Frontal cortex (tissue), 2 donors: Measurements from ENCODE around the gene DOC2B.

DNA sequence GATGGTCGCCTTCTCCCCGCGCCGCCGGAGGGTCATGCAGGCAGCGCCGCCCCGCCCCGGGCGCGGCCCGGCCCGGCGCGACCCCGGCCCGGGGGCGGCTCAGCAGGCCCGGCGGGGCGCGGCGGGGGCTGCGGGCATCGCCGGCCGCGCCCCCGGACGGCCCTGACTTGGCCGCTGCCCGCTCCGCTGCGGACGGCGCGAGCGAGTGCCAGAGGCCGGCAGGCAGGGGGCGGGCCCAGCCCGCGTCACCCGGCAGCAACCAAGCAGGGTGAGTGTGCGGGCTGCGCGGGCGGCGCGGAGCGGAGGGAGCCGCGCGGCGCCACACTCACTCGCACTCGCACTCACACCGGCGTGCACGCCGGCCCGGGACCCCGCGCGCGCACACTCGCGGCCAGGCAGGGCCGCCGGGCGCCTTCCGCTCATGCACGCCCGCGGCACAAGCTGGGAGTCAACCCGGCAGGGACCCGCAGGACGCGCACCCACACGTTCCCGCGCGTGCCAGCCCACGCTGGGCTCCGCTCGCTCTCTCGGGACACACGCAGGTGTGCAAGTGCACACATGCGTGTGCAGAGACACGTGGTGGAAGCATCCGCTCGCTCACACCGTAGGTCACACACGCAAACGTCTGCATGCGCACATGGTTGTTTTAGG lies at the start of gene DOC2B:
TSS of gene DOC2B (minus strand) at position 207 of the 651 bp plus-strand sequence.
- RAMPAGE, long total RNA = no peak

DNA sequence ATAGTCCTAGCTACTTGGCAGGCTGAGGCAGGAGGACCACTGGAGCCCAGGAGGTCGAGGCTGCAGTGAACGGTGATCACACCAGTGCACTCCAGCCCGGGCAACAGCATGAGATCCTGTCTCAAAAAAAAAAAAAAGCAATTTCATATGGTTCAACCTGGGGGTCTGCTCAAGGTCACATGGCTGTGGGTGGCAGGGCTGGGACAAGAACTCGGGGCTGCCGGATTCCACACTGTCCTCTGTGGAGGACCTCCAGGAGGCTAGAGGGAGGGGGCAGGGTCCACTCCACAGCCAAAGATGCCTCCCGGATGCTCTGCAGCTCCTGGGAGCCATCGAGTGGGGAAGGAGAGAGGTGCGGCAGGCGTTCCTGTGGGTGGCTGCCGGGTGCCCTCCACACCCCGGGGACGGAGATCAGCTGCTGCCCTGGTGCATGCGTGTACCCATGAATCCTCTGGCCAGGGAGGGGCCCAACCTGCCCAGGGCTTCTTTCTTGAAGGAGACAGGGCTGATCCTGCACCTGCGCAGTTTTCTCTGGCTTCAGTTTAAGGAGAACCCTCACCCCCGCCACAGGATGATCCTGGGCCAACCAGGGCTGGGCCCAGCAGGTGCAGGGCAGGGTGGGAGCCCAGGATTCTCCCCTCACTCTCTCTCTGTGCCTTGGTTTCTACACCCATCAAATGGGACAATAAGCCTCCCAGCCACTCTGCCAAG lies 33.4 kb upstream of the DOC2B start:
- RAMPAGE, long total RNA = no peak

DNA sequence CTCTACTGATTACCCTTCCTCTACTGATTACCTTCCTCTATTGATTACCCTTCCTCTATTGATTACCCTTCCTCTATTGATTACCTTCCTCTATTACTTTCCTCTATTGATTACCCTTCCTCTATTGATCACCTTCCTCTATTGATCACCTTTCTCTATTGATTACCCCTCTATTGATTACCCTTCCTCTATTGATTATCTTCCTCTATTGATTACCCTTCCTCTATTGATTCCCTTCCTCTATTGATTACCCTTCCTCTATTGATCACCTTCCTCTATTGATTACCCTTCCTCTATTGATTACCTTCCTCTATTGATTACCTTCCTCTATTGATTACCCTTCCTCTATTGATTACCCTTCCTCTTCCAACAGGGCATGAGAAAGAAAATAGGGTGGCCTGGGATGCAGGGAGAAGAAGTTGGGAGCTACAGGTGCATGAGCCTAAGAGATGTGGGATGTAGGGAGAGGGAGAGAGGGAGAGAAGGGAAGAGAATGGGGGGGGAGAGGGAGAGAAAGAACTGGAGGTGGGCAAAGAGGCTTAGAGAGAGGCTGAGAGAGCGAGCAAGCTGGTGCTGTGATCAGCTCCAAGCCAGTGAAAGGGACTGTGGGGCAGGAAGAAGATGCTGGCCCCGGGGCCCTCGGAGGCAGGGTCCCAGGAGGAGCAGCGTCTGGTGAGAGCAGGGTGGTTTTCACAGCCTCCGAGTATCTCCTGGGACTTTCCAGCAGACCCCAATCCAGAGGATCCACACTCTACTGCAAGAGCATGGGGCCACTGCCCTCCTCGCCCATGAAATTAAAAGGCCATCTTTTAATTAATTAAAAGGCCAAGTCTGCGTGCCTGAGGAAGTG lies 62.7 kb upstream of the DOC2B start:
- RAMPAGE, long total RNA = no peak

DNA sequence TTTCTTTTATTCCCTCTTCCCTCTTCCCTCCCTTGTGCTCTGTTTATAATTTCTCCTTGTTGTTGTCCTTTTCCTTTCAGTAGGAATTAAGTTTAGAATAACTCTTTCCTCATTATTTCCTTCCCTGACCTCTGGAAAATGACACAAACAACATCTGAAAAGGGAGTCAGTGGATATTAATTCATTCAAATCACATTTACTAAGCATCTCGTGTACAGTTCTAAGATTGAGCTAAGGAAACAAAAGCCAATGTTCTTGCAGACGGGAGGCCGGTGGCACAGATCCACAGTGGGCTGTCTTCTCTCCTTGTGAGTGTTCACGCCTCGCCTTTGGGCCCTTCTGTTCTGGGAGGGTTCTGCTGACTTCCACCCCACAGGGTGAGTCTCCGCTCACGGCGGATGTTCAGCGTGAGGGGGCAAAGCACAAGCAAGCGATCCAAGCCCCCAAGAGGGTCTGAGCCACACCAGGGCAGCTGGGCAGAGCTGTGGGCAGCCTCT lies 84.1 kb upstream of the DOC2B start:
- RAMPAGE, long total RNA = no peak

GRCh38 chr17:266704-267182 lies 85.3 kb upstream of the DOC2B start:
- RAMPAGE, long total RNA = no peak

GRCh38 chr17:305076-306072 lies 47.2 kb downstream of the RPH3AL start:
- RAMPAGE, long total RNA = no peak

DNA sequence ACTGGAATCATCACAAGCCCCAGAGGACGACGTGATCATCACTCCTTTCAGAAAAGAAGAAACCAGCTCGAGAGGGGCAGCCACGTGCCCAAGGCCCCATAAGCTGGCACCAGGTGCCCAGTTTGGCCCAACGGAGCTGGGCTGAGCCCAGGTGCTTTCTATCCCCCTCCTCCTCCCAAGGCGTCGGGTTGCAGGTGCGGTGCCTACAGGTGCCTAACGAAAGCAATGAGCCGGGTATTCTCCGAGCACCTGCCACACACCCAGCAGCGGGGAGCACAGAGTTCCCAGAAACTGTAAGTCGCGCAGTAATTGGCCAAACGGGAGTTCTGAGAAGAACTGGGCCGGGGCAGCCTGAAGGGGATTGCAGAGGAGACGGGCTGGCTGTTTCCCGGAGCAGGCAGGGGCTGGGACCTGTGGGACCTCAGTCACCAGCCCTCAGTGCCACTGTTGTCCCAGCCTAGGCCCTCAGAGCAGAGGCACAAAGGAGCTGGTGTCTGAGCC lies 13.0 kb downstream of the RPH3AL start:
- RAMPAGE, long total RNA = no peak

GRCh38 chr17:413891-414729 lies 4.0 kb downstream of the C17orf97 start:
- RAMPAGE, long total RNA = no peak

DNA sequence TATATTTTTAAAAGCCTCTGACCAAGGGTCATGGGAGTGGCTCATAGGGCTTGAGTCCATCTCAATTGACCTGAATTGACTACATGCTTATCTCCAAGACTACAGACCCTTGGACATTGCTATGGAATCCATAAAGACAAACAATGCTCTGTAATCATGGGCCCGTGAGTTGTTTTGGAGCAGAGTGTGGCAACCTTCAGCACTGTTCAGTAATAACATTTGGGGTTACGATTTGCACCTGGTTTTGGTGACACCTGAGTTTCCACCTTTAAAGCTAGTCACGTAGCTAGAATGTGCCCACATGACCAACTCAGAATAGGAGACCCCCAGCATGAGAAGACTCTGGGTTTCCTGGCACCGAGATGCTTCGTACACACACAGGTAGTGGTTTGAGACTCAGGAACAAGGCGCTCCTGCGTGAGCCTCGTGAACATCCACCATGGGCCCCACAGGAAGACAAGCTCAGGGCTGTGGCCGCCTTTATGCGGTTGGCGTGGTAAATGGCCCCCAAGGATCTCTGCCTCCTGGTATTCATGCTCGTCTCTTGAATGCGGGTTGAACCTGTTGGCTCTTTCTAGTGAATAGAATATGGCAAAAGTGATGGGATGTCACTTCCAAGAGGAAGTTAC lies 9.1 kb downstream of the C17orf97 start:
- RAMPAGE, long total RNA = no peak

DNA sequence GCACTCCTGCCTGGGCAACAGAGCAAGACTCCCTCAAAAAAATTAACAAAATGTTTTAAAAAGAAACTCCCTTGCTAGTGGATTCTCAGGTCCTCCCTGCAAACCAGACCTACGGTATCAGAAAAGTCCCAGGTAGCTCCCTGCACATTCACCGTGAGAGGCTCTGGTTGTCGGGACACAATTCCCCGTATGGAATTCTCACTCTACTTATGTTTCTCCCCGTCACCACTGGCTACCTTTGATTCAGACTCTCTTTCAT lies 13.0 kb downstream of the C17orf97 start:
- RAMPAGE, long total RNA = no peak

DNA sequence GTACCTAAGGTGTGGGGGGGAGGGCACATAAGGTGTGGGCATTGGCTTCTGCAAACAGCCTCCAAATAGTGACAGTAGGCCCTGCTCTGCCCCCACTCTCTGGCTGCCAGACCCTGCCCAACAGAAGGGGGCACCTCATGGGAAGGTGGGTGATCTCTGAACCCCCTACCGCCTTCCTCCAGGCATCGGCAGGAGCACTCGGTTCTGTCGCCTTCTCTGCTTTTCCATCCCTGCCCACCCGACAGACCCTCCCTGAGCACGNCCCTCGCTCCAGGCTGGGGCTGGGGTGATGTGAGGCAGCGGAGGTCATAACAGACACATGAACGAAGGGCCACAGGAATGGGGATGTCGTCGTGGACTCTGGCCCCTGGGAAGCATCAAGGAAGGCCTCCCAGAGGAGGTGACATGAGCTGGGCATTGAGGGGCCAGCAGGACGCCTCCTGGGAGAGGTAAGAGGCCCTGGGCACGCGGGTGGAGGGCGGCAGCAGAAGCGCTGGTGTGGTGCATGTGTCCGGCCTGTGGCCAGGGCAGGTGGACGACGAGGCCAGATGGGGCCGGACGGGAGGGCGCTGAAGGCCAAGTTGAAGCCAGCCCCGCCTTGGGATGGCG lies 79.1 kb downstream of the C17orf97 start:
- RAMPAGE, long total RNA = no peak

GRCh38 chr17:512633-513274 lies 102.6 kb downstream of the C17orf97 start:
- RAMPAGE, long total RNA = no peak

- RAMPAGE, long total RNA = no peak
Observed at GRCh38 chr17:535157-535868, 125.2 kb downstream of the C17orf97 start.

- RAMPAGE, long total RNA = no peak
Observed at GRCh38 chr17:560350-560653, 150.2 kb downstream of the C17orf97 start.

DNA sequence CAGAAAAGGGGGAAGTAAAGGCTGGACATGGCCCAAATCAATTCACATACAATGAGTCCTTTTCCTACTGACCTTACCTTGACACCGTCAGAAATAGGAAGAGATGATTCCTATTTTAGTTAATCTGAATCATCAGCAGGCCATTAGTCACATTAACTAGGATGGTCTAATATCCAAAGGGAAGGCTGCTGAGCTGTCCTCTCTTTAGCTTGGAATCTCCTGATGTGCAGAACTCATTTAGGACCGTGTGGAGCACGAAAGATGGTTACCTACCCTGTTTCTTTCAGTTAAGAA lies 150.5 kb downstream of the C17orf97 start:
- RAMPAGE, long total RNA = no peak

- RAMPAGE, long total RNA = no peak
Observed at GRCh38 chr17:615151-615726, 99.4 kb downstream of the VPS53 start.

DNA sequence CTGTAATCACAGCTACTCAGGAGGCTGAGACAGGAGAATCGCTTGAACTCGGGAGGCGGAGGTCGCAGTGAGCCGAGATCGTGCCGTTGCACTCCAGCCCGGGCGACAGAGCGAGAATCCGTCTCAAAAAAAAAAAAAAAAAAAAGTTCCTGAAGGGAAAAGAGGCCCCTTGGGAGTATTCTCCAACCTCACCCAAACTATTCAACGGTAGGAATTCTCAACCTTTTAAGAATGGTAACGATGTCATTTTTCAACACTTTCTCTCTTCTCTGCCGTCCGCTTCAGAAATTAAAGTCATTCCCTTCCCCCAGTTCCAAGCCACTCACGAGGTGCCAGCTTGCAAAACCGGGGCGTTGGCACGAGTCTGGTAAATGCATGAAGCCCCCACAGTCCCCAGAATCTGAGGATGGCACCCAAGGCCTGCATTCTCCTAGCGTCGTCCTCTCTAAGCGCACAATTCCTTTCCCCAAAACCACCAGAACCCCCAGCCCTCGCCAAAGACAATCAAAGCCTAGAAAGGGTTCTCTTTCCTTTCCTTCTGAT lies 648 bp downstream of the VPS53 start:
- RAMPAGE, long total RNA = no peak

- RAMPAGE, long total RNA = no peak
Observed at GRCh38 chr17:740057-740867, 7.9 kb downstream of the TLCD3A start.

GRCh38 chr17:789034-789764 lies 7.0 kb downstream of the MRM3 start:
- RAMPAGE, long total RNA = no peak

GRCh38 chr17:868881-869513 lies 86.8 kb downstream of the MRM3 start:
- RAMPAGE, long total RNA = no peak